Breast (tissue), 4 donors: ENCODE results near the genes SMIM2 and GPALPP1.

GRCh38 chr13:44160500-44161295 lies at the start of gene SMIM2:
SMIM2 (minus strand) TSS chr13:44161257.
- PRO-cap, 3 experiments, result no peak in any of the 3 experiments
- RRBS, result no CpG with 5 or more reads among the region's 10 CpGs

- PRO-cap, 3 experiments, result peak in 1 of 3 experiments; most common plus-strand start chr13:44219173 (in 1); most common minus-strand start chr13:44218975 (in 1)
- RRBS, result no CpG with 5 or more reads among the region's 11 CpGs
These were observed 57.7 kb upstream of the SMIM2 start for GRCh38 chr13:44218619-44219335.

- PRO-cap, 3 experiments, result no peak in any of the 3 experiments
- RRBS, result no CpG with 5 or more reads among the region's 1 CpG
These were observed 63.3 kb upstream of the SMIM2 start for GRCh38 chr13:44224267-44224872.

- PRO-cap, 3 experiments, result no peak in any of the 3 experiments
- RRBS, result no CpG with 5 or more reads among the region's 3 CpGs
These were observed 101.8 kb upstream of the SERP2 start for GRCh38 chr13:44271694-44272278.

GRCh38 chr13:44273813-44274755 lies 99.5 kb upstream of the SERP2 start:
- PRO-cap, 3 experiments, result no peak in any of the 3 experiments
- RRBS, result no CpG with 5 or more reads among the region's 7 CpGs

DNA sequence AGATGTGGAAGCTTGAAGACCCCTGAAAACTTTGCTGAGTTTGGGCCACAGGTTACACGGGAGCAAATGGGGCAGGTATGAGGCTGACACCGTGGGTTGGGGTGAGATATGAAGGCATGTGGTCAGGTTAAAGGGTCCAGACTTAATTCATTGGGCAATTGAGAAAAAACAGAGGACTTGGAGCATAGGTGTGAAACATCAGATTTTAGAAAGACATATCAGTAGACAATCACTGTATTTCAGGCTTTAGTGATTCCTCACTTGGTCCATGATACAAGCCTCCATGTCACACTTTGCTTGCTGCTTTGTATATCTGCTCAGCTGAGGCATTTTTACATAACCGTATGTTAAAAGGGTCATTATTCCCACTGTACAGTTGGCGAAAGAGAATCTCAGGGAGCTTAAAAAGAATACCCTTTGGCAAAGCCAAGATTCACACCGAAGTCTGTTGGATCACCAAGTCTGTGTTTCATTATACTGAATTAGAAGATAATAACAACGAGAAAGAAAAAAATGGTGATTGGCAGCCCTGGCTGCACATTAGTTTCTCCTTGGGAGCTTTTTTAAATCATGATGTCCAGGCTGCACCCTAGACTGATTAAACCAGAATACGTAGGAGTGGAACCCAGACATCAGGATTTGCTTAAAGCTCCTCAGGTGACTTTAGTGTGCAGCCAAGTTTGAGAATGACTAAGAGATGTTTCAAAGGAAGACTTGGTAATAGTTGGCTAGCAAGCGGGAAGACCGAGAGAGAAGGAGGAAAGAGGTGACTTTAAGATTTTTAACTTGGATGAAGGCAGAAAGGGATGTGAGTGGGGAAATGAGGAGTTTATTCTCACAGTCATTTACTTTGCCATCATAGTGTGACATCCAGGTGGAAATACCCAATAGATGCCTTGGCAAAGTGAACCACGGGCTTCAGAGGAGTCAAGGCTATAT lies 71.6 kb upstream of the SERP2 start:
- PRO-cap, 3 experiments, result no peak in any of the 3 experiments
- RRBS, result no CpG with 5 or more reads among the region's 10 CpGs

- PRO-cap, 3 experiments, result peak in 3 of 3 experiments; most common plus-strand start chr13:44403639 (in 3); most common minus-strand start chr13:44403467 (in 1)
- RRBS, result no CpG with 5 or more reads among the region's 10 CpGs
These were observed 29.9 kb downstream of the SERP2 start for GRCh38 chr13:44403368-44404006.

GRCh38 chr13:44474050-44474402 lies 100.4 kb downstream of the SERP2 start:
- PRO-cap, 3 experiments, result peak in 3 of 3 experiments; most common minus-strand start chr13:44474305 (in 3)
- RRBS, result no CpG with 5 or more reads among the region's 1 CpG

- PRO-cap, 3 experiments, result no peak in any of the 3 experiments
- RRBS, result under 1% methylated on average over 9 of the region's 39 CpGs
These were observed 714 bp upstream of the TSC22D1 start for GRCh38 chr13:44576879-44577209.

DNA sequence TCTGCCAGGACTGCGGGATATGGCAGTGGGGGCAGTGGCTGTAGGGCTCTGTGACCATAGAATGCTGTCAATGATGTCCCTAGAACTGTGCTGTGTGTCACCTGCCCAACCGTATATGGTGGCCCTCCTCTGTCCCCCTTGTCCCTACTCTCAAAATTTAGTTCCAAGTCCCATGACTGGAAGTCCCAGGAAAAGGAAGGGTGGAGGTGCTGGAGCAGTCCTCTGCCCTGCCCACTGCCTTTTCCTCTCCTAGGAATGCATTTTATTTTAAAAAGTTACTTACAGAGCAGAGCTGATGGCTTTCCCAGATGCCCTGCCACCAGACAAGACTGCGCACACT lies 116.9 kb upstream of the TSC22D1 start:
- PRO-cap, 3 experiments, result no peak in any of the 3 experiments
- RRBS, result no CpG with 5 or more reads among the region's 3 CpGs

DNA sequence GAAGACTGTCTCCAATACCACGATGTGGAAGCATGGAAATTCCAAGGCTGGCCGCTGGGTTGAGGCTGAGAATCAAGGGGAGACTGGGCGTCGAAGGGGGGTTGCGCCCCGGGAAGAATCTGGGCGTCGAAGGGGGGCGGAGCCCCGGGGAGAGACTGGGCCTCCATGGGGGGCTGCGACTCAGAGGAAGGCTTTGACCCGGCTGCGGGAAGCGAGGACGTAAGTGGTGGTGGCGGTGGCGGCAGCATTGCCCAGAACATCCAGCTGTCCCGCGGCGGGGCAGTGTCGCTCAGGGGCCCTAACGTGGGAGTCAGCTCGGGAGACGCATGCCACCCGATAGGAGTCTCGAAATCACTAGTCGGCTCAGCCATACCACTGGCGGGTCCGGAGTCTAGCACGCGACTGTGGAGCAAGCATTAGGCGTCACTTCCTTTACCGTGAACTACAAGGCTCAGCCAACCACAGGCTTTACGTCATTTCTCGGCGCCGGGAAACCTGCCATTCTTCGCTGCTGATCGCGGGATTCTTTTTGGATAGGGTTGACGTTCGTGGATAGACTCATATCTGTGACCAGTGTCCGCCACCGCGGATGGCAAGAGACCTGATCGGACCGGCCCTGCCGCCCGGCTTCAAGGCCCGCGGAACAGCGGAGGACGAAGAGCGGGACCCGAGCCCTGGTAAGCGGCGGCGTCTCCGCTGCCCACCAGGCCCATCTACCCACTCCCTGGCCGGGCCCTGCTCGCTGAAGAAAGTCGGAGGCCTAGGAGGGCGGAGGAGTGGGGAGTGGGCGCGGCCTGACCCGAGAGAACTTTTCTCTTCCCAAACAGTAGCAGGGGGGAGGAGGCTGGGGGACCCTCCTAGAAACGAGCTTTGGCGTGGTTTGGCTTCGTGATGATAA lies at the start of gene GPALPP1:
Gene GPALPP1 (plus strand): TSS at position 473 of the 898 bp plus-strand sequence.
- PRO-cap, 3 experiments, result peak in 3 of 3 experiments; most common plus-strand start position 511 of the sequence (in 3); most common minus-strand start position 406 of the sequence (in 3)
- RRBS, result 3% methylated on average over 22 of the region's 69 CpGs

GRCh38 chr13:45016618-45017084 lies 27.3 kb downstream of the GPALPP1 start:
- PRO-cap, 3 experiments, result no peak in any of the 3 experiments
- RRBS, result no CpG with 5 or more reads among the region's 3 CpGs

- PRO-cap, 3 experiments, result no peak in any of the 3 experiments
- RRBS, result no CpG with 5 or more reads among the region's 5 CpGs
These were observed 23.2 kb downstream of the GTF2F2 start for GRCh38 chr13:45143548-45143915.

GRCh38 chr13:45156722-45157449 lies 36.6 kb downstream of the GTF2F2 start:
- PRO-cap, 3 experiments, result no peak in any of the 3 experiments
- RRBS, result no CpG with 5 or more reads among the region's 4 CpGs

GRCh38 chr13:45295373-45295920 lies 45.5 kb downstream of the TPT1 start:
- PRO-cap, 3 experiments, result no peak in any of the 3 experiments
- RRBS, result no CpG with 5 or more reads among the region's 8 CpGs

DNA sequence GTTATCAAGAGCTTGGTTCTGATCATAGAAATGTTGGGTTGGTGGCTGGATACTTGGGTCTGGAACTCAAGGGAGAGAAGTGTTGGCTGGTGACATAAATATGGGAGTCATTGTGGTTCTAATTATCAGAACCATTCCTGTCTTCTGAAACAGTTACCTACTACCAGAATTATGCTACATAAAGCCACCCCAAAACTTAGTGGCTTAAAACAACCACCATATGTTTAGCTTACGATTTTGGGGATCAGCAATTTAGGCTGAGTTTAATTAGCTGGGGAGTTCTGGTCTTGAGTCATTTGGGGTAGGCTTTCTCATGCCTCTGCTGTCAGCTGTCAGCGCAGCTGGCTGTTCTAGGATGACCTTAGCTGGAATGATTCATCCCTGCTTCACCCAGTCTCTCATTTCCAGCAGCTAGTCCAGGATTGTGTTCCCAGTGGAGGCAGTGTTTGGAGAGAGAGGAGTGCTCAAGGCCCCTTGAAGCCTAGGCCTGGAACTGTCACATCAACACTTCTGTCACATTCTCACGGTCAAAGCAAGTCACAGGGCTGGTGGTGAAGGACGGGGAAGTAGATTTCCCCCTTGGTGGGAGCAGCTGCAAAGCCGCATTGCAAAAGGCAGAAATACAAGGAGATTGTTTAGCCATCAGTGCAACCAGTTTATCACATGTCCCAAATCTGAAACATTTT lies 15.3 kb downstream of the TPT1 start:
- PRO-cap, 3 experiments, result no peak in any of the 3 experiments
- RRBS, result no CpG with 5 or more reads among the region's 5 CpGs

DNA sequence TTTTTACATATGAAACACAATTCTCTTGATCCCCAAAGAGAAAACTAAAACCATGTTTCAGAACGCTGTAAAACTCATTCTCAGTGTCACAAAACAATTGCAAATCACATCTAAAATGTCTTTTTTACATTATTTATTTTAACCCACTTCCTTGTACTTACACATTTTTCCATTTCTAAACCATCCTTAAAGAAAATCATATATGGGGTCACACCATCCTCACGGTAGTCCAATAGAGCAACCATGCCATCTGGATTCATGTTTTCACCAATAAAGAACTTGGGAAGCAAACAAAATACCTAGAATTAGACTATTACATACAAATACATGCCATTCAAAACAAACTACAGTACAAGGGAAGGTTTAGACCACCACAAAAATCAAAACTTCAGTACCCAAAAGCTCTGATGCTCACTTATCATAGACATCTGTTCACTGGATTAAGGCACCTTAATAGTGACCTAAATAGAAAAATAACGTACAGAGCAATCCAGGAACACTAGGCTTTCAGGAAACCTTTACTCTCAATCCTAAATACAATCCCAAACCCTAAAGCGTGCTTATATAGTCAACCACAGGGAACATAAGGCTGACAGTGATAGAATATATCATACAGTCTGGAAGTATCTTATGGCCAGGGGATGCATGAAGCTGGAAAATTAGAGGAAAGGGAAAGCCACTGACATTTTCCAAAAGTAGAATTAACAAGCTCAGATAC lies 2.3 kb downstream of the TPT1 start:
- PRO-cap, 3 experiments, result no peak in any of the 3 experiments
- RRBS, result no CpG with 5 or more reads among the region's 4 CpGs

DNA sequence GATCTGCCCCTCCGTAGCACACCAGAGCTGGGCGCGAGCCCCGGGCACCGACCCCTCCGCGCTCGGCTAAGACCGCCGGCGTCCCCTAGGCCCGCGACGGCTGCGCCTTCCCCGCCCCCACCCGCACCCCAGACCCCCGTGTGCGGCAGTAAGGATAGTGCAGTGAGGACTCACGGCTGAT lies 225 bp downstream of the TPT1 start:
- PRO-cap, 3 experiments, result no peak in any of the 3 experiments
- RRBS, result under 1% methylated on average over 11 of the region's 20 CpGs

- PRO-cap, 3 experiments, result no peak in any of the 3 experiments
- RRBS, result no CpG with 5 or more reads among the region's 31 CpGs
These were observed 20.8 kb upstream of the TPT1 start for GRCh38 chr13:45361180-45362687.

DNA sequence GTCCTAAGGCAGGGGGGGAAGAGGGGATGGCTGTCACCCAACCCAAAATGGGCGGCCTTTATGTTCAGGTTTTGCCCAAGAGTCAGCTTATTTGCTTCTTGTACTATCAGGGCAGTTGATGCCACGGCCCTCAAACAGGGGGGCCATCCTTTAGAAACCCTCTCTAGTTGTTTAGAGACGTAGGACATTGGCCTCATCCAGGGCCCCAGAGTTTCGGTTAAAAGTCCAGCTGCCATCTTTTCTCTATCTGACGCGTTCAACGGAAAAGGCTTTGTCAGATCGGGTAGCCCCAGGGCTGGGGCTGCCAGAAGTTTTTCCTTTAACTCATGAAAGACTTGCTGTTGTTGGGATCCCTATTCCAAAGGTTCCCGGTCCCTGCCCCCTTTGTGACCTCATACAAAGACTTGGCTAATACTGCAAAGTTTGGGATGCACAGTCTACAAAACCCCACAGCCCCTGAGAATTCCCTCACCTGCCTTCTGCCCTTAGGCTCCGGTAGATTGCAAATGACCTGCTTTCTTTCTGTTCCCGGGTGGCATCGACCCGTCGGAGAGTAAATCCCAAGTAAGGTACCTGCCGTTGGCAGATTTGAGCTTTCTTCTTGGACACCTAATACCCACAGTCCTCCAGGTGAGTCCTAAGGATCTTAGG lies 37.8 kb upstream of the TPT1 start:
- PRO-cap, 3 experiments, result no peak in any of the 3 experiments
- RRBS, result no CpG with 5 or more reads among the region's 15 CpGs